ENCODE results near the gene TMEM79.

GRCh38 chr1:156001580-156001942, 19.2 kb downstream of the SSR2 start:
- PRO-cap = no peak

DNA sequence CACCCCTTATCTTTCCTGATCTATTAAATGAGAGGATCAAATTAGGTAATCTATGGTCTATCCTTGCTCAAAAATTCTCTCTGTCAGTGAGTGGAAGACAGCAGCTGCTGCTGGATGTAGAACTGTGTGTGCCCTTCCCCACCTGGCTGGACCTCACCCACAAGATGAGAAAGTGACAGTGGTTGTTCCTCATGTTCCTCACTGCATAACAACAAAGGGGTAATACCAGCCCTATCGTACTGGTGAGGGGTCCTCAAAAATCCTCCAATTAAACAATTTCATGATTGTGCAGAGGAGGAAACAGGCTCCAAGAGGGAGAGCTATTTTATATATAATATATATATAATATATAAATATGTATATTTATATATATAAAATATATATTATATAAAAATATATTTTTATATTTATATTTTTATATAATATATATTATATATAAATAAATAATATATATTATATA, 16.8 kb downstream of the SSR2 start:
- PRO-cap = unidirectional peak, minus-strand start at position 166 of the sequence

- PRO-cap = no peak
Measured at GRCh38 chr1:156006764-156007434, 13.9 kb downstream of the SSR2 start.

DNA sequence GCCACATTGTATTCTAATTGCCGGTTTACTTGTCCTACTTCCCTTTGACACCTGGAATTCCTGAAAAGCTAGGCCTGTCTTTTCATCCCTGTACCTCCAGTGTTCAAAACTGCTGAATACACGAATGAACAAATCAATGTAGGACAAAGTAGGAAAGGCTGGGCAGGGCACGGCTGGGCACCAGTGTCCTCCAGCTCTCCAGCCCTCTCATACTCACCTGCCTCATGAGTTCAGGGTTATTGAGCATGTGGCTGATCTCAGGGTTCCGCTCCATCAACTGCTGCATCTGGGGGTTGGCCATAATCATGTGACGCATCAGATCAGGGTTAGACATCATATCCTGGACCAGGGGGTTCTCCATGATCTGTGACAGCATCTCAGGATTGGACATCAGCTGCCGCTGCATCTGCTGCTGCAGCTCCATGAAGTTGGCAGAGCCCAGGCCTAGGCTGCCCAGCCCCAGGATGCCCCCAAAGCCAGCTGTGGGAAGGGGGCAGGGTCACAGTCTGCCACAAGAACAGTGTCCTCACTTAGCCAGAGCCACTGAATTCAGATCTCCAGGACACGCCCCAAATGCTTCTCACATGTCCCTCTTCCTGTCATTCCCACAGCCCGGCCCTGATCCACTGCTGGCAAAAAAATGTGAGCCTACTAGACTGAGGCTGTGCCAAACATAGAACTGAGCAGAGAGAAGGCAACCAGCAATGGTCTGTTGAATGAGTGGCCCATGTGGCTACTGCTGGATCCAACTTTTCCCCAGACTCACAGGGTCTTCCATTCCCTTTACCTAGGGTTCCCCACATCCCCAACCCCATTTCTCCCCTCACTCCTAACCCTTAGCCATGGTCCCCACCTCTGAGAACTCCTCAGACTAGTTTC, 3.3 kb downstream of the UBQLN4 start:
- PRO-cap = no peak

DNA sequence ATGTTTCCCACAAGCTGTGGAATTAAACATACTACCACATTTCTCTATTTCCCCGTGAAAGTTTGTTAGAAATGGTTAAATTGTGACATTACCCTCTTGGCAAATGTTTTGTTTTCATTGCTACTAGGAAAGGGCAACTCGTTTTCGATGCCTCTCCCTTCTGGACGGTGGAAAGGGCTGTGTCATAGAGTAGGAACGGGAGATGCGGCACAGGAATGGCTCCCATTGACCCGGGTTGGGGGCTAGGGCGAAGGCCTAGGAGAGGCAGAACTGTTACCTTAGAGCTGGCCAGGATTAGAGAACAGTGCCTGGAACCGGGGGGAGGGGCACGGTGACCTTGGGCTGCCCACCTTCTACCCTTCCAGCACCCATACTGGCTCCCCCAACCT, 7.9 kb downstream of the LMNA start:
- PRO-cap = no peak

- PRO-cap = no peak
Measured at GRCh38 chr1:156134695-156135648, 18.4 kb upstream of the SEMA4A start.

DNA sequence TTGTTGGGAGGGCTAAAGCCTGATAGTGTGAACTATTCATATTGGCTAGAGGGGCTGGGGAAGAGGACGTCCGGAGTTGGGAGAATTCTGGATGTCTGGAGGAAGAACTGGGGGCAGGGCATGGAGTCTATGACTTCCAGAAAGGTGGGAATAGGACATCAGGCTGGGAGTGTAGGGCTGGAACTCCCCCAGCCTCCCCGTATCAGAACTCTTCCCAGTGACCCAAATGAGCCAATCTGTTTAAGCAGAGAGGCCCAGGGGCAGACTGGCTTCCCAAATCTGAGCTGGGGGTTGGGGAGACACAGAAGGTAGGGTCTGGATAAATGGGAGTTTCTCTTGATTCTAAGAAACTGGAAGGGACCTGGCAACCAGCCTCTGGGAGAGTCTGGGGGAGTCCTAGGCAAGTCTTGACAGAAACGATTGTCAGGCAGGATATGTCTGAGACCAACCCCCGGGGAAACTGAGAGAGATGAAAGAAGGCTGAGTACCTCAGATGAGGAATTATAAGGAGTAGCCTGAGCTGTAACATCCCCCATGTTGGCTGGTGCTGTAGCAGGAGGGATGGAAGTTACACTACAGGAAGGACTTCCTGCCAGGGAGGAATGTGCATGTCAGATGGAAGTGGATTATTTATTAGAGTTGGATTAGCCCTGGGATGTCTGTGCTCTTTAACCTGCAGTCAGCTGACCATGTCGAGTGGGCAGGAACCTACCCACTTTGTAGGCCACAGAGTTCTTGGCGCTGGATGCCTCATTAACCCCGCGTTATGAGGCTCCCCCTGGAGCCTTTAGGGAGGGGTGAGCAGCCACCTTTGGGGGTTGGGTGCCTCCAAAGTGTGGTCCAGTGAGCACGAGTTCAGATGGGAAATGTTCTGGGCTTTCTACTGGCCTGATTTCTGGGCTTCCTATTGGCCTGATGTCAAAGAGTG, 942 bp upstream of the SEMA4A start:
- PRO-cap = no peak

DNA sequence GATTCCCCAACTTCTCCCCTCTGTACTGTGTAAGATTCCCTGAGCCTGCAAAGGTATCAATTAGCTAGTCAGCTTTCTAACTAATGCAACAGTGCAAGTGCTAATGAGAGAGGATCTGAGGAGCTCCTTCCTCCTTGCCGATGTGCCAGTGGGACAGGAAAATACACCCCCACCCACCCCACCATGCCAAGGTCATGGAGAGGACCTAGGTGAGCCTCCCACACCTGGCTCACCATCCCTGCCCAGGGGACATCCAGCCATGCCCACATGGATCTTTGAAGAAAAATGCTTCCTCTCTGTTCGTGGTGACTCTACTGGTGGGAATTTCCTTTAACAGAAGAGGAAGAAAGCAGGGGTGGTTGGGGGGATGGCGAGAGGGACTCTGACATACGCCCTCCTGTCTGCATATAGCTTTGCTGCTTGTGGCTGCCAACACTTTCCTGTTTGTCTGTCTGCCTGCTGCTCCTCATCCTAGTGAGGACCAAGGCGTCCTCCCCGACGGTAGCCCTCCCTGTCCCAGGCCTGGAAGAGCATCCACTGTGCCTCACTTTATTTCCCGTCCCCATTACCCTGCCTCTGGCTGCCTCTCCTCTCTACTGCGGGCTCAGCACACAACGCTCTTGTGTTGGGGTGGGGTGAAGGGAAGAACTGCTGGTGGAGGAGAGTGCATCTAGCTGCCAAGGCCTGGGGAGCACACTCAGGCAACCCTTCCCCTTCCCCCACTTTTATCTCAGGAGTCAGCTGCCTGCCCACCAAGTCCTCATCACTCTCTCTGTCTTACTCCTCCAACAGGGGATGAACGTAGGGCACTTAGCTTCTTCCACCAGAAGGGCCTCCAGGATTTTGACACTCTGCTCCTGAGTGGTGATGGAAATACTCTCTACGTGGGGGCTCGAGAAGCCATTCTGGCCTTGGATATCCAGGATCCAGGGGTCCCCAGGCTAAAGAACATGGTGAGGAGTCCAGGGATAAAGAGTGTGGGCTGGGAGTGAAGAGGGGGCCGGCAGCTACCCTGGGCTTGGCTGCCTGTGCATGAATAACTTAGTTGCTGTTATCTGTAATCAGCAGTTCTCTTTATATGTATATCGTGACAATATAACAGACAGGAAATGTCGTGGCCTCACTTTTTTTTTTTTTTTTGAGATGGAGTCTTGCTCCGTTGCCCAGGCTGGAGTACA, 2.6 kb downstream of the SEMA4A start:
- PRO-cap = unidirectional peak, plus-strand start at position 358 of the sequence

GRCh38 chr1:156196347-156196886, 2.5 kb downstream of the SLC25A44 start:
- PRO-cap = no peak

- PRO-cap = no peak
Measured at GRCh38 chr1:156265917-156266295, 16.7 kb downstream of the SMG5 start.

DNA sequence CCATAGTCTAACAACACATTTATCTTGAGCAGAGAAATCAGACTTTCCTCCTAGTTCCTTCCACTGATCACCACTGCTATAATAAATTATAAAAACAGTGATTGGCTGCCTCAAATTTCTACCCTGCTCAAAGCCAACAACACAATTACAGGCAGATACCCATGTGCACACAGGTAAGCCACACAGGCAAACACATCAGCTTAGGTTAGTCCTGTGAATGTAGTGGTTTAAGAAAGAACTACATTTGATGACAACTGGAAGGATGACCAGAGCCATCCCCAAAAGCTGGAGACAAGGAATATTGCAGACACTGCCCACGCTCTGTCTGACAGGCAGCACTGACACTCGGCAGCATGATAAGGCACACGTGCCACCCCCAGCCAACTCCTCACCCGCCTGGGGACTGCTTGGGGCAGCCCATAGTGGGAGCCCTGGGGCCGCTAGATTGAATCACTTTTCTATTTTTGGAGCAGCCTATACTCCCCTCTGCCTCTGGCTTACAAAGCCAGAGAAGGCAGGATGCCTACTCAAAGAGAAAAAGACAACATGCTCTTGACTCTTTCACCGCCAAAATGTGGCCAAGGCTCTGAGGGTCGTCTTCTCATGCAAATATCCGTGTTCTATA, 1.5 kb downstream of the SMG5 start:
- PRO-cap = no peak

DNA sequence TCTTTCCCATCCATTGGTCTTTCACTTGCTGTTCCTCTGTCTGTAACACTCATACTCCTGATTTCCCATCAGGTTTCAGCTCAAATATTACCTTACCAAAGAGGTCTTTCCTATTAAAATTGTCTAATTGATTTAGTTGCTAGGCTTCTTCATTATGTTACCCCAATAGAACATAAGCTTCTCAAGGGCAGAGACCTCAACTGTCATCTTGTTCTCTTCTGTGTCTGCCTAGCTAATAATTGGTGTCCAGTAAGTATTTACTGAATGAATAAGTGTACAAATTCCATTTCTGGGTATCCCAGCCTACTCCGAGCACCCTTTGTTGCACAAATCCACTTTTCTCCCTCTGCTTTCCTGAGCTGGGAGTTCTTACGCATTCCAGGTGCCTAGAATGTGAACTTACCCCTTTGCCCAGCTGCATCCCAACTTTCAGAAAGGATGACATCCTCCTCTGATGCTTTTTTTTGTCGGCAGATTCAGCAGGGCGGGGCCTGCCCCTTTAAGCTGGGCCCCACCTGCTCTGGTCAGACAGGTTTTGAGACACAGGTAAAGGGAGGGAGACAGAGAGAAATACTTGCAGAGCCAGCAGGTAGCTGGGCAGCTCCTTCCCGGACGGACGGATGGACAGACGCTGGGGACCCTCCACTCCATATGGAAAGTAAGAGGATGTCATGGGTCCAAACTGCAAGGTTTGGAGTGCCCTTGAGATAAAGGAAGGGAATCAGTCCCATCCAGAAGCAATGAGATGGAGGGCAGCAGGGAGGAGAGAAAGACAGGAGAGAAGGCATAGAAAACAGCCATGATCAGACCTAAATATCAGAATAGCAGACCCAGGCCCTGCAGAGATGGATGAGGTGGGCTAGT, at the start of gene TMEM79:
Gene TMEM79, plus strand, starts transcription at position 577 of the 864 bp plus-strand sequence.
- PRO-cap = no peak

GRCh38 chr1:156445846-156446377, 54.7 kb downstream of the MEF2D start:
- PRO-cap = no peak

DNA sequence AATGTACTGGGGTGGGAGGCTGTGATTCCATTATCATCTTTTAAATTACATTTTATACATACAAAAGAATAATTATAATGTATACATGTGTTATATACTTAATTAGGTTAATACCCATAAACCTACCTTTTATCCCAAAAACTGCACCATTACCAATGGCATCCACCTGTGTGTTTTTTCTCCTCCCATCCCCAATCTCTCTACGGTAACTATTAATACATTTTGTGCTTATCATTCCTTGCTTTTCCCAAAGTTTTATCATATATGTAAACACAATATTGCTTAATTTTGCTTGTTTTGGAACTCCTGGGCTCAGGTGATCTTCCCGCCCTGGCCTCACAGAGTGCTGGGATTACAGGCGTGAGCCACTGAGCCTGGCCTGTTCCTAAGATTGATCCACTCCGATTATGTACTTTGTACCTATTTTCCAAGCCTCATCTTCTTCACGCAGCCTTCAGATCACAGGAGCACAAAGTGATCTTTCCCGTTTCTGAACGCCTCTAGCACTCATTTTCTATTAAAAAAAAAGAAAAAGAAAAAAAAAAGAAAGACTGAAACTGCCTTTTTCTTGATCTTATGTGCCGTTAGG, 45.3 kb downstream of the MEF2D start:
- PRO-cap = no peak

DNA sequence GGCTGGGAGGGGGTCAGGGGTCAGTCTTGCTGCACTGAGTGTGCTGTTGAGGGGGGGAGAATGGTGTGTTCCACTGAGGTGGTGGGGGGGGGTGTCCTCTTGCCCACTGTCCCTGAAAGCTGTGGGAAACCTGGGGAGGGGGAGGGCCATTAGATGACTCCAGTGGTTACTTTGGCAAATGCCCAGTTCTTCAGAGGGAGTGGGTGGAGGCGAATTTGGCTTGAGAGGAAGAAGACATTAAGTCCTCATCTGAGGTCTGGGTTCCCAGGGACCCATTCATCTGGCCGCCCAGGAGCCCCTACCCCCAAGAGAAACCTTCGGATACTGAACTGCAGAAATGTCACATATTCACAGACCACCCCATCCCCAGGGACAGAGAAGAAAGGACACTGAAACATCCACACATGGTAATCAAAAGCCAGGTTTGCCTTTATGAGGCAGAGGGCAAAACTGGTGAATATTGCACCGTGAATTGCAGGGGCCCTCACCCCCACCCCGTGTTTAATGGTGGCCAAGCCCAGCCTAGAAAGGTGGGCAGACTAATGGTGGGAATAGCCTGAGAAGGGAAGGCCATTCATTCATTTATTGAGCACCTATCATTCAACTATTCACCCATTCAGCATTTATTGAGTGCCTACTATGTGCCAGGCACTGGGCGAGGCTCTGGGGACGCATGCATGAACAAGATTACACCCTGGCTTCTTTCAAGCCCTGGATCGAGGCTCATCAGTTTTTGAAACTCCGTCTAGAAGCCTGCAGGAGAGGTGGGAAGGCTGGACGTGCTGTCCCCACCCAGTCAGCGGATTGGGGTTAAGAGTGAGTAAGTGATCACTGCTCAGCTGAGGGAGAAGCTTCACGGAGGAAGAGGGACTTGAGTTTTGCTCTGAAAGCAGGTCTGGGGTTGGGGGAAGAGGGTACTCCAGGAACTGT, 35.9 kb downstream of the MEF2D start:
- PRO-cap = no peak

GRCh38 chr1:156492252-156493147, 8.1 kb downstream of the MEF2D start:
- PRO-cap = no peak

DNA sequence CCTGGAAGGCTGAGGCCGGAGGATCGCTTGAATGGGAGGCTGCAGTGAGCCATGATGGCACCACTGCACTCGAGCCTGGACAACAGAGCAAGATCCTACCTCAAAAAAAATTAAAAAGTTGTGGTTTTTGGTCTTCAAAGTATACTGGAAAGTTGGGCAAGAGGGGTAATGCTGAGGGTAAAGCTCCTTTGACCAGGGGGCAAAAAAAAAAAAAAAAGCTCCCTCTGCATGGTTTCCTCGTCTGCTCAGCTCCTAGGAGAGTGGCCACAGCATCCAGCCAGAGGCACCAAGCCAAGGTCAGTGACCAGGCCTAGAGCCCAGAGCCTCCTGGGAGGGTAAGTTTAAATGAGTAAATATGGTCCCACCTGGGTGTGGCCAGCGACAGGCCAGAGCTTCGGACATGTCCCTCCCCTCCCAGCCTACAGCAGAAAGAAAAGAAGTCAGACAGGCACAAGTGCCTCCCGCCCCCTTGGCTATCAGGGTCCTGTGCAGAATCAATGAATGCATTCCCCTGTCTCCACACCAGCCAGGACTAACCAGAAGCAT, 4.9 kb downstream of the MEF2D start:
- PRO-cap = bidirectional peak, plus-strand start at position 427 of the sequence, minus-strand start at position 240 of the sequence

DNA sequence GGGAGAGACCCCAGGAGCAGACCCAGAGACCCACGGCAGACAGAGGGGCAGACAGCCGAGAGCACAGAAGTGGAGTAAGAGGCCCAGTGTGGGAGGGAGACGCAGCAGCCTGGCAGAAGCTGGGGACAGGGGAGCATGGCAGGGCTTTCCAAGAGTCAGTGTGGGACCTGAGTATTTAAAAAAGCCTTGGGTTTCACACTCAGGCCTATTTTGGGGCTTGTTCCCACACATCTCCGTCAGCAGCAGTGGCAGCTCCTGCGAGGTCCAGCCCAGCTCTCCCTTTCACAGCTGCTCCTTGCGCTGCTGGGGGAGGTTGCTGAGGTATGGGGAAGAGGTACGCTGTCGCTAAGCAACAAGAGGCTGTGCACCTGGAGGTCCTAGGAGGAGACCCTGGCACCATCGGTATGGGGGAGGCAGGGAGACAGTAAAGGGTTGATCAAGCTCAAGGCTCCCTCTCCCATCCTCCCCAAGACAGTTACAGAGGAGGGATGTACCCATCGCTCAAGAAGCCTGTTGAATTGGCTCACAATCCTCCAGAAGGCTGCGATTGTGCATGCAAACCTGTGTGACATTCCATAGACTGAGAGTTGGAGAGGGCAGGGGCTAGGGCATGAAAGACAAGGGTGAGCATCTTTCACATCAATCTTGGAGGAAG, 9.1 kb upstream of the MEF2D start:
- PRO-cap = no peak

GRCh38 chr1:156510483-156511165, 10.0 kb upstream of the MEF2D start:
- PRO-cap = no peak

- PRO-cap = no peak
Measured at GRCh38 chr1:156590732-156591092, 864 bp upstream of the NAXE start.